ENCODE measurements around the genes KCNA4 and ARL14EP.

DNA sequence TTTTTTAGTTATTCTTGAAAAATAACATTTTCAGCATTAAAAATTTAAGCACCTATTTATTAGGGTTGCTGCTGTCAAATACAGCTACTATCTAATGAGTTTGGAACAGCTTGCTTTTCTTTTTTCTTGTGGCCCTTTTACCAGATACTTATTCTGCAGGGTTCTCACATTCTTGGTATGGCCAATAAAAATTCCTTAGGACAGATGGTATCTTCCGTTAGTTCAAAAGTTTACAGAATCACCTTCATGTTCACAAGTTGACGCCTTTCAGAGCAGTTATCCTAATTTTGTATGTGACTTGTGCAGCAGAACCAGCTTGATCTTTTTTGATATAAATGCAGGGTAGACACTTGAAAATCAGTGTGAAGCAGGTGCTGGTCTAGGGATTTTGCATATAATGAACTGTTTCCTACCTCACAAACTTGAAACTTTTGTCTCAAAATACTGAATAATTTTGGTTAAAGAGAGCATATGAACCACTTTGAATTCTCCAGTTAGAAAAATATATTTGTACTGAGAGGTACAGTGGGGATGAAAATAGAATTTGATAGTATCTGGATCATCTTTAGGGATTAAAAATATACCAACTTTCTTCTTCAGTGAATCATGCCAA lies 13.7 kb downstream of the GAS2 start:
- PRO-cap, 6 experiments = no peak in any of the 6 experiments
- RAMPAGE, long total RNA, 2 experiments = no peak in any of the 2 experiments
- RRBS = no CpG with 5 or more reads among the region's 2 CpGs

GRCh38 chr11:25423806-25424081 lies 908.2 kb upstream of the ANO3 start:
- PRO-cap, 6 experiments = peak in 1 of 6 experiments; most common plus-strand start chr11:25423923 (in 1)
- RAMPAGE, long total RNA, 2 experiments = no peak in any of the 2 experiments
- RRBS = no CpG with 5 or more reads among the region's 2 CpGs

- PRO-cap, 6 experiments = no peak in any of the 6 experiments
- RAMPAGE, long total RNA, 2 experiments = no peak in any of the 2 experiments
- RRBS = no CpG with 5 or more reads among the region's 6 CpGs
Measured at GRCh38 chr11:26575886-26576232, 3.8 kb upstream of the MUC15 start.

- PRO-cap, 6 experiments = no peak in any of the 6 experiments
- RAMPAGE, long total RNA, 2 experiments = no peak in any of the 2 experiments
- RRBS = no CpG with 5 or more reads among the region's 3 CpGs
Measured at GRCh38 chr11:27381080-27381516, 18.1 kb upstream of the CCDC34 start.

DNA sequence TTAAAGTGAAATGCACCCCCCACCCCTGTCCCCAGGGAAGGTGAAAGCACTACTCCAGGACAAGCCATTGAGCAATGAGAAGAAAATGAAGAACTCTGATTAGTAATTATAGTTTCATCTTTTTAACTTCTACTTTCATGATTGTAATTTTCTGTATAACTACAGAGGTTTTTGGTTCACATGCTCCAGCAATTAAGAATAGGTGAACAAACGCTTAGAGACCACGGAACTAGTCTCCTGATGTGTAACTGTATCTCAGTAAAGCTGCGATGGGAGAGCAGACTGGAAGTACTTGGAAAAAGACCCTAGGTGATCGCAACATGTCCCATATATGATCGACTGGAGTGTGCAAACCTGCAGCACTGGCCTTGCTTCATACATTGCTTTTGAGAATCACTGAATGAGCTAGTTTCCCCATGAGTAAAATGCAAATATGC lies 3.0 kb downstream of the LGR4 start:
- PRO-cap, 6 experiments = no peak in any of the 6 experiments
- RAMPAGE, long total RNA, 2 experiments = no peak in any of the 2 experiments
- RRBS = no CpG with 5 or more reads among the region's 5 CpGs

- PRO-cap, 6 experiments = no peak in any of the 6 experiments
- RAMPAGE, long total RNA, 2 experiments = no peak in any of the 2 experiments
- RRBS = no CpG with 5 or more reads among the region's 1 CpG
Measured at GRCh38 chr11:27470157-27470384, 2.5 kb downstream of the LGR4 start.

DNA sequence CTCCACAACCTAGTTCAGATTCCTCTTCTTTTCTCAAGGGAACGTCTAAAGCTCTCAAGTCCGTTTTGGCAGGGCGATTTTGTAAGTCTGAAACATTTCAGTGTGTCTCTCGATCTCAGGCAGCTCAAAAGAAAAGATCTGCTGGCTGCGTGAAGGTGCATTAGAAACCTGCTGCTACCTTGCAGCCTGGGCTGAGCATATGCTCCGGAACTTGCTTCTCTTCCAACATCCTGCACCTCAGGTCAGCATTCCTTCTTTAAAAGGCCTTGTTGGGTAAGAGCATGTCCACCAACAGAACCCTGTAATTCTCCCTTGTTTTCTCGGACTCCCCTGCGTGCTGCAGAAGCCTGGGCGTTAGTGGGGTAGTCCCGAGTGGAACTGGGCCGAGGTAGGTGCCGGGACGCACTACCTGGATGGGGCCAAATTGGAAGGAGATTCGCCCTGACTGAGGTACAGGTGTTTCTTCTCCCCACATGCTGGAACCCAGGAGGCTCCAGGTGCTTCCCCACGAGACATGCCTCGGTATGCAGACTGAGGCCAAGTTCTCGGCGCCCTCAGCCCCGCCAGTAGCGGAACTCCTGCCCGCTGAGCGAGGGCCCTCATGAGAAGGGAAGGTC lies 1.3 kb downstream of the LGR4 start:
- PRO-cap, 6 experiments = no peak in any of the 6 experiments
- RAMPAGE, long total RNA, 2 experiments = no peak in any of the 2 experiments
- RRBS = no CpG with 5 or more reads among the region's 22 CpGs

- PRO-cap, 6 experiments = no peak in any of the 6 experiments
- RAMPAGE, long total RNA, 2 experiments = no peak in any of the 2 experiments
- RRBS = no CpG with 5 or more reads among the region's 3 CpGs
Measured at GRCh38 chr11:27634767-27635227, 65.5 kb downstream of the BDNF start.

- PRO-cap, 6 experiments = no peak in any of the 6 experiments
- RAMPAGE, long total RNA, 2 experiments = no peak in any of the 2 experiments
- RRBS = no CpG with 5 or more reads among the region's 5 CpGs
Measured at GRCh38 chr11:27687972-27688600, 12.2 kb downstream of the BDNF start.

DNA sequence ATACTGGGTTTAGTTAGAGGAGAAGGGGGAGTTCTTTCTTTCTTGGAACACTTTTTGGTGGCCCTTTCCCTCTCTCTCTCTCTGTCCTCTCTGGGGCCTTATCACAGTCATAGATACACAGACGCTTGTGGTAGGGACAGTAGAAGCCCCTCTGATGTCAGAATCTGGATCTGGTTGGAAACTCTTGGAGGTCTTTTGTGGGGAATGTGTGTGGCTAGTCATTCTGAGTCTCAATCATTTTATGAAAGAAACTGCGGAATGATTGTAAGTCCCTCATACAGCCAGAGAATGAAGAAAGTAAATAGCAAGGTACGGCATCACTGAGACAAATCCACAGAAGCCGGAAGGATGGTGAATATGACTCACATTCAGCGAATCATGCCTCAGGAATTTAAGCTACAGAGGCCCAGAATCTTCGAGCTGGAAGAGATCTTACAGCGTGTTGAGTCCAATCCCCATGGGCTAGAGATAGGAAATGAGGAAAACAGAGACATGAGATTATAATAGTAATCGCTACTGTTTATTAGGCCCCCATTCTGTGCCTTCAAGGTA lies 173.3 kb downstream of the KIF18A start:
- PRO-cap, 6 experiments = peak in 1 of 6 experiments; most common minus-strand start position 333 of the sequence (in 1)
- RAMPAGE, long total RNA, 2 experiments = no peak in any of the 2 experiments
- RRBS = no CpG with 5 or more reads among the region's 8 CpGs

- PRO-cap, 6 experiments = peak in 2 of 6 experiments; most common plus-strand start chr11:28107847 (in 2)
- RAMPAGE, long total RNA, 2 experiments = no peak in any of the 2 experiments
- RRBS = no CpG with 5 or more reads among the region's 17 CpGs
Measured at GRCh38 chr11:28107008-28108006, 649 bp downstream of the KIF18A start.

DNA sequence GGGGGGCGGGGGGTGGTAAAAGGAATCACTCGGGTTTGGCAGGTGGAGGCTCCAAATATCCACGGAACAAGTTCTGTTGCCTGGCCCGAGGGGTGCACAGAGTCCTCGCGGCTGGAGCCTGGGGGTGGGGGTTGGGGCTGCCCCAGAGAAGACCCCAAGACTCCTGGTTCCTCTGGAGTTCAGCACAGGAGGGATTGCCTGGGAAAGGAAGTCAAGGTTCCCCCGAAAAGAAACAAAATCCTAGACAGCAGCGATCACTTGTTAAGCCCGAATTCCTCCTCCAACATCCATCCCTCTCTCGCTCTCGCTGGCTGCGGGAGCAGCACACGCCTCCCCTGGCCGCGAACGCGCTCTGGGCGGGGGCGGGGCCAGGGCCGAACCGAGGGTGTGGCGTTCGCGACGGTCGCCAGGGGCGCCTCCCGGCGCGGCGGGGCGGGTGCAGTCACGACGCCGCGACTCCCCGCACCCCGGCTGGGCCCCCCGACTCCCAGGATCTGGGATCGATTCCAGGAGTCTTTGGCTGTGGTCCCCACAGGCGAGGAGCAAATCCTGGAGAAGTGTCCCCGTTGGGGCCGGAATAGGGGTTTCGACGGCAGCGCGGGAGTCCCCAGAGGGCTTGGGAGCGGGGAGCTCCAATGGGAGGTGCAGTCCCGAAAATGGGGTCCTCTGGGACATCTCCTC lies at the start of gene KCNA4:
TSS of gene KCNA4 (minus strand) at position 354 of the 681 bp plus-strand sequence.
- PRO-cap, 6 experiments = peak in 6 of 6 experiments; most common plus-strand start position 409 of the sequence (in 5); most common minus-strand start position 309 of the sequence (in 5)
- RAMPAGE, long total RNA, 2 experiments = start-site peak on the minus strand in 2 of 2 experiments, centred at positions 306 to 308 of the sequence, 113 to 530 reads per replicate
- RRBS = under 1% methylated on average over 15 of the region's 49 CpGs

GRCh38 chr11:30150453-30150799 lies 80.4 kb upstream of the FSHB start:
- PRO-cap, 6 experiments = peak in 3 of 6 experiments; most common plus-strand start chr11:30150621 (in 1); most common minus-strand start chr11:30150580 (in 3)
- RAMPAGE, long total RNA, 2 experiments = no peak in any of the 2 experiments
- RRBS = no CpG with 5 or more reads among the region's 3 CpGs

GRCh38 chr11:30322688-30323528 lies at the start of gene ARL14EP:
Gene ARL14EP (plus strand): TSS chr11:30323104.
- PRO-cap, 6 experiments = peak in 6 of 6 experiments; most common plus-strand start chr11:30323104 (in 5); most common minus-strand start chr11:30322973 (in 5)
- RAMPAGE, long total RNA, 2 experiments = start-site peak on the plus strand in 2 of 2 experiments, at chr11:30323103-30323154 at its widest, 238 to 999 reads per replicate
- RRBS = 2% methylated on average over 12 of the region's 49 CpGs

- PRO-cap, 6 experiments = no peak in any of the 6 experiments
- RAMPAGE, long total RNA, 2 experiments = no peak in any of the 2 experiments
- RRBS = no CpG with 5 or more reads among the region's 5 CpGs
Measured at GRCh38 chr11:31477666-31478305, 31.6 kb downstream of the IMMP1L start.

DNA sequence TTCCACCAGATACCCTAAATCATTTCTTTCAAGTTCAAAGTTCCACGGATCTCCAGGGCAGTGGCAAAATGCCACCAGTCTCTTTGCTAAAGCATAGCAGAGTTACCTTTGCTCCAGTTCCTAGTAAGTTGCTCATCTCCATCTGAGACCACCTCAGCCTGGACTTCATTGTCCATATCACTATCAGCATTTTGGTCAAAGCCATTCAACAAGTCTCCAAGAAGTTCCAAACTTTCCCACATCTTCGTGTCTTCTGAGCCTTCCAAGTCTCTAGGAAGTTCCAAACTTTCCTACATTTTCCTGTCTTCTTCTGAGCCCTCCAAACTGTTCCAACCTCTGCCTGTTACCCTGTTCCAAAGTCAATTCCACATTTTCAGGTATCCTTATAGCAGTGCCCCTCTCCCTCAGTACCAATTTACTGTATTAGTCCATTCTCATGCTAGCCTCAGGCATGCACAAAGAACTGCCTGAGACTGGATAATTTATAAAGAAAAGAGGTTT lies 14.4 kb downstream of the IMMP1L start:
- PRO-cap, 6 experiments = no peak in any of the 6 experiments
- RAMPAGE, long total RNA, 2 experiments = no peak in any of the 2 experiments
- RRBS = no CpG with 5 or more reads among the region's 2 CpGs

GRCh38 chr11:31812769-31813862 lies 2.0 kb upstream of the PAX6 start:
- PRO-cap, 6 experiments = no peak in any of the 6 experiments
- RAMPAGE, long total RNA, 2 experiments = no peak in any of the 2 experiments
- RRBS = 3% methylated on average over 20 of the region's 59 CpGs

- PRO-cap, 6 experiments = no peak in any of the 6 experiments
- RAMPAGE, long total RNA, 2 experiments = no peak in any of the 2 experiments
- RRBS = 3% methylated on average over 27 of the region's 82 CpGs
Measured at GRCh38 chr11:31815531-31816720, 4.8 kb upstream of the PAX6 start.

GRCh38 chr11:31817131-31818268 lies 6.4 kb upstream of the PAX6 start:
- PRO-cap, 6 experiments = no peak in any of the 6 experiments
- RAMPAGE, long total RNA, 2 experiments = no peak in any of the 2 experiments
- RRBS = 4% methylated on average over 23 of the region's 87 CpGs

DNA sequence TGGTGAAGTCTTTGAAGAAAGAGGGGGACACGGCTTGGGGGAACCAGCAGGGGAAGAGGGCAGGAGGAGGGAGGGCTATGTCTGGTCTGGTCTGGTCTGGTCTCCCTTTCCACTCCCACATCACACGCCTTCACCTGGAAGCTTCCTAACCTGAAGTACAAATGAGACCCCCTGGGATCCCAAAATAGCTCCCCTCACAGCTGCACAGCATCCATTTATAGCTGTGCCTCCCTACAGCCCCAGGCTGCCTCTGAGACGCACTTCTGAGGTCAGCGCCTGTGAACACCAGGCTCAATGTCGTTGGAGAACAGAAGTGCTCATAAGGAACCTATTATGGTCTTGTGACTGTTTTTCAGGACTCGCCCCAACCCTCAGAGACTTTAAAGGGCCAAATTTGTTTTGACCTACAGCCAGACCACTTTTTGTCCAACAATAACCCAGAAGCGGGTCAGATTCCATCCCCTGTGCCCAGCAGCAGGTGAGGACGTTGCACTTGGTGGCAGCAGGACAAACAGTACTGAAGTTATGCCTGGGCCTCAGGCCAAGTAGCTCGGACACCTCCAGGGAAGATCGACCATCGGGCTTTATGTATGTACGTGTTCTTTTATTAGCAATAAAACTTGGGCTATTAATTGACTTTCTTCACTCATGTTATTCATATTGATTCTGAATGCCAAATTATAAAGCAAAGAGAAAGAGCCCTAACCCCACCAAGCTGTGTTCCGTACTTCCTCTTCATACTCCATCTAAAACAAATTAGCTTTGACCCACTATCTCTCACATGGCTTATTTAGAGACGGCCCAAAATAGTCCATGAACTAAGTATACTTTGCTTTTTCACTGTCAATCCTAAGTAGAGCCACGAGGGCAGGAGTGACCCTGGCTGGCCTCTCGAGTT lies 92.2 kb upstream of the PAX6 start:
- PRO-cap, 6 experiments = peak in 3 of 6 experiments; most common plus-strand start position 260 of the sequence (in 2); most common minus-strand start position 252 of the sequence (in 3)
- RAMPAGE, long total RNA, 2 experiments = no peak in any of the 2 experiments
- RRBS = no CpG with 5 or more reads among the region's 16 CpGs